Tibial artery (tissue), 1 donor: ENCODE results near the genes RFX3 and INSL6.

DNA sequence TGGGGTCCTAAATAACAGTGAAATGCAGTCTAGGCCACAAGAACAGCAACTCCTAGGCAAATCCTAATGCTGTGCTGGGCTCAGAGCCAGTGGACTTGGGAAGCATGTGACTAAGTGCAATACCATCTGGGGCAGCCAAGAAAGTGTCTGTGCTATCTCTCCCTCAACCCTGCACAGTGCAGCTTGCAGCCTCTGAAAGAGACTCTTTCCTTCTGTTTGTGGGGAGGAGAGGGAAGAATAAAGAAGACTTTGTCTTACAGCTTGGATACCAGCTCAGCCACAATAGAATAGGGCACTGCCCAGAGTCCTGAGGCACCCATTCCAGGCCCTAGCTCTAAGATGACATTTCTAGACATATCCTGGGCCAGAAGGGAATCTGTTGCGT is 62.0 kb upstream of the VLDLR start:
- PRO-cap = no peak

GRCh38 chr9:2620107-2620531 is 1.5 kb upstream of the VLDLR start:
- PRO-cap = no peak

DNA sequence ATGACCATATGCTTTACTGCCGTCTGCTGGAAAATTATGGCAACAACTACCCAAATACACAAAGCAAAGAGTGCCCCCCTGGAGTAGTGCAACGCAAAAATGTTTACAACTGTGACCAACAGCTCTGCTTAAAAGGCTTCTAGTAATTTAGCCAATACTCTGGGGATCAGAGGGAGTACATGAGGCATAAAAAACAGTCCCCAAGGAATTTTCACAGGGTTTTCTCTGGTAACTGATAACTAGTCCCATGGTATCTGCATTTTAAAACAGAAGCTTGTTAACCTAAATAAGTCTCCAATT is 10.9 kb downstream of the KCNV2 start:
- PRO-cap = no peak

- PRO-cap = no peak
Measured at GRCh38 chr9:2757920-2758496, 40.7 kb downstream of the KCNV2 start.

DNA sequence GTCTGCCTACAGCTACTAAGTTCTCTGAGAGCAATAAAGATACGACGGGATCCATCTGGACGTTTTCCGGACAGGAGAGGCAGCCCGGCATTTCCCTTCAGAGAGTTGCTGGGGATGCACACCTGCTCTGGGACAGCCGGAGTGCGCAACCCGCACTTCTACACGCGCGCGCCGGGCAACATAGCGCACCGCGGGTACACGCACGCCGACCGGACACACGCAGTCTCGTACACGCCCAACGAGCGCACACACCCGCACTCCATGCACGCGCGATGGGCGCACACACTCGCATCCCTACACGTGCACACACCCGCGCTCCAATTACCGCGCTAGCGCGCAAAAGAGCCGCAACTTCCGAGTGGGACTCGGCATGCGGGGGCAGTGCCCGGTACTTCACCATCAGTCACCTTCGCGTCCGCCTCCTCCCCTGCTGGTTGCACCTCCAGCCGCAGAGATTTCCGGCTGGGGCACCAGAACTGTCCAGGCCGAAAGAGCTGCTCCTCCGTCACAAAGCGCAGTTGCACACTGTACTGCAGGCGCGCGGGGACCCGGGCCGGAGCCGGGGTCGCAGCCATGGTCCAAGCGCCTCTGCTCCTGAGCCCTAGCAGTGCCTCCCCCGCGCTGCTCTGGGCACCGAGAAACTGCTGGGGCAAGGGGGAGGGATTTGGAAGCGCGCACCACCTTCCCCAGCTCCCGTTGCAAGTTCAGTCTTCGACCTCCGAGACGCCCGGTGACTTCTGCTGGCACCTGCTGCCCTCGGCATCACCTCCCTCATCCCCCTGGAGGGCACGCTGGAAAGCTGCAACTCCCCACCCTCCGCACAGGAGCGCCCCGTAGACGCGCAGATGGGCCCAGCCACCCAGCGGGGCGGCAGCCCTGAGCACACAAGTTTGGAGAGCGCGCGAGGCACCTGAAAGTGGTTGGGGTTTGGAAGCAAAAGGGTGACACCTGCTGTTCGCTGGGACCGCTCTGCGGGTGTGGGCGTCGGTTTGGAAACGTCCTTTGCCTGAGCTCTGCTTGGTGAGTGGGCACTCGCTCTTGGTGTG is 337.3 kb upstream of the PUM3 start:
- PRO-cap = no peak

- PRO-cap = no peak
Measured at GRCh38 chr9:3517320-3518024, 8.3 kb downstream of the RFX3 start.

DNA sequence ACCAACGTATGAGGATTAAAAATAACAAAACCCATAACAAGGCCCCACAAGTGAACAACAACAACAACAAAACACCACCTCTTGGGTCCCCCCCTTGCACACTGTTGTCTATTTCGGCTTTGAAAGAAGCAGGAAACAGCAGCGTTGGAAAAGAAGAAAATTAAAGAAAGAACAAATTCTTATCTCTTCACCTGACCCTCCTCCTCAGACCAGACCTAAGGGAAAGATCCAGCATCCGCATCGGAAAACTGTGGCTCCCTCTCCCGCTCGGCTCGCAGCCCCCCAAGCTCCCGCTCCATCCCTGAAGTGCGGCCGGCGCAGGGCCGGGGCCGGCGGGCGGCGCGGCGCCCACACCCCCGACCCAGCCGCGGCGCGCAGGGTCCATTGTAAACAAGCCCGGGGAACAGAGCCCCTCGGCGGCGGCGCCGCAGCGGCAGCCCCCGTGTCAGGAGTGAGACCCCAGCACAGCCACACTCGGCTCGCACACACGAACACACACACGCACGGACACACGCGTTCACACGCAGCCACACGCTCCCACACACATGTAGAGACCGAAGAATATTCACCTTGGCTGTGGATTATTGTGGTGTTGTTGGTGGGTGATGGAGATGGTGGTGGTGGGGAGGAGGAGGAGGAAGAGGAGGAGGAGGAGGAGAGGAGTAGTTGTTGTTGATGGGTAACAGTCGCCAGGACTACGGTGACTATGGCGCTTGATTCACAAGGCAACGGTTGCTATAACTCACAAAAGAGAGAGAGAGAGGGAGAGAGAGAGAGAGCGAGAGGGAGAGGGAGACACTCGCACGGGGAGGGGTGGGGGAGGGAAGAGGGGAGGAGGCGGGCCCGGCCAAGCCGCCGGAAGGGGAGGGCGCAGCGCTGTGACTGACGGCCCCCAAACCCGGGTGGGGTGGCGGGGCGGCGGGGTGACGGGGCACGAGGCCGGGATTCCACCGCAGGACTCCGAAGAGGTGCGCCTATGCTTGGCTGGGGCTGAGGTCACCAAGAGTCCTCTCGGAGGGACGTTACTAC is at the start of gene RFX3:
RFX3 (minus strand) TSS at position 824 of the 1,029 bp plus-strand sequence.
- PRO-cap = bidirectional peak, plus-strand start at position 895 of the sequence, minus-strand start at position 815 of the sequence

GRCh38 chr9:3527212-3527614 is 1.4 kb upstream of the RFX3 start:
- PRO-cap = no peak

DNA sequence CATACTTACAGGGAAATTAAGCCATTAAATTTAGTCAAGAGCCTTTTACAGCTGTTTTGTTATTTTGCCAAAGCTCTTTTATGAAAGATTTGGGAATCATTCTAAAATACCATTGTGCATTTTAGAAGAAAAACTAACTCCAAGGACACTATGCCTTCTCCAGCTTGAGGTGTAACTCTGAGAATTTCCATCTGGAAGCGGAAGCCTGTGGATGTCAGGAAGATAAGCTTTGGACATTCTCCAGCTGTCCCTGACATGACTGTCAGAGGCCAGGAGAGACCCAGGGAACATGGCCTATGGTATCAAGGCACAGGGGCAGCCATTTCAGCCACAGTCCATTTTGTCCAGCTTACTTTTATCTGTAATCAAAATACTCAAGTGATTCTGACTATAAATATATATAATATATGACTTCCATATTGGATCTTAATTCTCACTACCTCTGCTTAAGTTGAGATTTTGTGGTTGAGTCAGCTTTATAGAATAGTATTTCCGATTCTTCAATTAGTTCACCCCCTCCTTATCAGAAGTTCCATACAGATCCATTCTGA is 230.1 kb downstream of the GLIS3 start:
- PRO-cap = no peak

DNA sequence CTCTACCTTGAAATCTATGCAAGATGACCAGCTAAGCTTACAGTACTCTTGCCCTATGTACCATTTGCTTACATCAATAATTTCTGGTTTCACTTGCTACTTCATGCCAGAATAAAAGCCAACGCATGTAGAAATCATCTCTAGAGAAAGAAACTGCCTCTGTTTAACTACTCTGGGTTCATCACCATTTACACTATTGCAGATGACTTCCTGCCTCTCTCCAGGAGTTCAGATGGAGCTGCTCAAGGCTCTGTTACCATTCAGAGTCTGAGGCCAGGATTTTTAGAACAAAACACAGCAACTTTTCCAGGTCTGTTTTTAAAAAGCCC is 216.1 kb downstream of the GLIS3 start:
- PRO-cap = no peak

- PRO-cap = no peak
Measured at GRCh38 chr9:4206704-4207317, 93.1 kb downstream of the GLIS3 start.

- PRO-cap = no peak
Measured at GRCh38 chr9:4550605-4551472, 60.6 kb downstream of the SLC1A1 start.

GRCh38 chr9:4680694-4681384 is 1.5 kb downstream of the CDC37L1 start:
- PRO-cap = no peak

- PRO-cap = no peak
Measured at GRCh38 chr9:4762756-4763609, 22.0 kb upstream of the AK3 start.

- PRO-cap = no peak
Measured at GRCh38 chr9:4793981-4794232, 1.2 kb downstream of the RCL1 start.

GRCh38 chr9:4837255-4838081 is 44.7 kb downstream of the RCL1 start:
- PRO-cap = no peak

DNA sequence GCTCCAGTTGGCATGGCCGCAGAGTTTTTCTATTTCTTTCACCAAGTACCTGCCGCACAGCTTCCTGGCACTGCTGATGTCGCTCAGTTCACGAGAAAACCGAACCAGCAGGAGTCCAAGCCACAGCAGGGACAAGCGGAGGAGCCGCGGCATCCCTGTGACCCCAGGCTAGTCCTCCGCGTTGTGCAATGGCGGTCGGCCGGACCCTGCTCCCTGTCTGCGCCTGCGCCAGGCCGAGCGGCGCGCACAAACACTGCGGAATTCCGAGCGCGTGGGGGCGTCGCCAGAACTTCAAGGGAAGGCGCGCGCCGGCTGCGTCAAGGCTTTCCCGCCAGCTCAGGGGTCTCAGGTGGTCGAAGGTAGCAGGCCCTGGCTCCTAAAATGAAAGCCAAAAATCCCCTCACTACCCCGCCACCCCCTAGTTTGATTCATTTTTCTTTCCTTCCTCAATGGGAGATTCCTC is at the start of gene INSL6:
INSL6 (minus strand) TSS at position 190 of the 463 bp plus-strand sequence.
- PRO-cap = no peak

GRCh38 chr9:5627130-5627701 is 1.7 kb upstream of the RIC1 start:
- PRO-cap = no peak

GRCh38 chr9:5729870-5730609 is 101.1 kb downstream of the RIC1 start:
- PRO-cap = no peak

GRCh38 chr9:5780609-5781346 is 52.1 kb downstream of the ERMP1 start:
- PRO-cap = no peak